CD14-positive monocyte (primary cell): ENCODE results near the gene RIPK4.

GRCh38 chr21:41459977-41460789 is 34.1 kb downstream of the MX1 start:
- CAGE, long polyA plus RNA, result no peak

- CAGE, long polyA plus RNA, result no peak
Observed at GRCh38 chr21:41491187-41492034, 16.5 kb downstream of the TMPRSS2 start.

- CAGE, long polyA plus RNA, result no peak
Observed at GRCh38 chr21:41503928-41504820, 3.8 kb downstream of the TMPRSS2 start.

- CAGE, long polyA plus RNA, result no peak
Observed at GRCh38 chr21:41559979-41560730, 52.2 kb upstream of the TMPRSS2 start.

DNA sequence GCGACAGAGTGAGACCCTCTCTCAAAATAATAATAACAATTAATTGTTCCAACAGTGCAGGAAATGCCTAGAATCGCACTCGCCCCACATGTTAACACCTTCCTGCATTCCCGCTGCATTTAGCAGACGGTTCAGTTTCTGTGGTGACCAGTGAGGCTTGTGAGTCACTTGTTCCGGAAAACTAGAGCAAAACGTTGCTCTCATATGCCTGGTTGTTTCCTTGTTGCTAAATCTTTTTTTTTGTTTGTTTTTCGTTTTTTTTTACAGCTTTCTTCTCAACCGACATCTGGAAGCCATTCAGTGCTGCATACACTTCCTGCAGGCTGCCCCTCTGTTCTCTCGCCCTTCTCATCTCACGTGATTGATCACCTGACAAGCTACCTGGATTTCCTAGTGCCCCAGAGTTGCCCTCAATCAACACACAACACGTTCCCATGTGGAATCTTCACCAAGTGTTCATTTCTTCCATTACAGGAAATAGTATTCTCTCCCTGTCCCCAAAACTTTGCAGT is 57.0 kb upstream of the TMPRSS2 start:
- CAGE, long polyA plus RNA, result no peak

DNA sequence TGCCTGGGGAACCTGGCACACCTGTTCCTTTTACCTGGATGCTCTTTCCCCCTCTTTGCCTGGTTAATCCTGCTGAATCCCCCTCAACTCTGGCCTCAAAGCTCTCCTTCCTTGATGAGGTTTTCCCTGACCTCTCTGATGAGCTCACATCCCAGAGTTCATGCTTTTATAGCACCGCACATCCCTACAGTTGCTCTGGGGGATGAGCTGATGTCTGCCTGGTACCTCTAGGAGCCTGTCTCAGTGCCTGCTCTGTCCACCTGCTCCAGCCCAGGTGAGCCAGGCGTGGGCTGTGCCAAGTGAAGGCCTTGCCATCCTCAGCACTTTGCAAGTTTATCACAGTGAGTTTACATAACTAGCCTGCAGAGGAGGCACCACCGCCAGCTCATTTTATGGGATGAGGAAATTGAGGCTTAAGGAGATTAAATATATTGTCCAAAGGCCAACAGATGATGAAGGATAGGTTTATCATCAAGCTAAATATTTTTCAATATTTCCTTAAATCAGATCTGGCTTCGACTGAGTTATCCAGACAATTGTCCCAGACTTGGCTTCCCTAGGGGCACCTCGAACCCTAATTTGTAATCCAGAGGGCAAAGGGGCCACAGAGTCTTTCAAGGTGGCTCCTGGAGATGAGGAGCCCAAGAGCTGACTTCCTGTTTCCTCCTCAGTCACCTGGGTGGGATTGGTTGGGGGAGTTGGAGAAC is 58.7 kb upstream of the TMPRSS2 start:
- CAGE, long polyA plus RNA, result no peak

DNA sequence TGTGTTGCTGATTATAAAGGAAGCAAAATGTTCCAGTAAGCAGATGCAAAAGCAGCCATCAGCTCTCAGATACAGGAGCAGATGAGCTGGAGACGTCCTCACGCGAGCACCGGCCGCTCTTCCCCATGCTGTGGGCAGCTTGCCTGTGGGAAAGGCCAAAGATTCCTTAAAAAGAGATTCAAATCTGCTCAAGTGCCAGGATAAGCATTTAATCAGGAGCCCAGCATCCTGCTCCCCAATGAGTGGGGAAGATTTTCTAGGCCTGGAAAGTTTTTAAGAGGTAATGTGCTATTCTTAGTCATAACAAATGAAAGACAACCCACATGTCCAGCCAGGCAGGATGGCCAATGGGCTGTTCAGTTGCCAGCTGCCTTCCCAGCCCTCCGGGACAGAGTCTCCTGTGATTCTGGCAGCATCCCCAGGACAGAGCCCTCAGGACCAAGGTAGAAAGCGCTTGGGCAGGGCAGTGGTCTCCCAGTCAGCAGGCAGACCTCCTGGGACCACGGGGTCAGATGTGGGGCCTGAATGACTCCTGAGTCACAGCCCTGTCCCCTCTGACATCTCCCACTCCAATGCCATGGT is 108.2 kb upstream of the TMPRSS2 start:
- CAGE, long polyA plus RNA, result no peak

- CAGE, long polyA plus RNA, result no peak
Observed at GRCh38 chr21:41634939-41635376, 127.0 kb upstream of the TMPRSS2 start.

DNA sequence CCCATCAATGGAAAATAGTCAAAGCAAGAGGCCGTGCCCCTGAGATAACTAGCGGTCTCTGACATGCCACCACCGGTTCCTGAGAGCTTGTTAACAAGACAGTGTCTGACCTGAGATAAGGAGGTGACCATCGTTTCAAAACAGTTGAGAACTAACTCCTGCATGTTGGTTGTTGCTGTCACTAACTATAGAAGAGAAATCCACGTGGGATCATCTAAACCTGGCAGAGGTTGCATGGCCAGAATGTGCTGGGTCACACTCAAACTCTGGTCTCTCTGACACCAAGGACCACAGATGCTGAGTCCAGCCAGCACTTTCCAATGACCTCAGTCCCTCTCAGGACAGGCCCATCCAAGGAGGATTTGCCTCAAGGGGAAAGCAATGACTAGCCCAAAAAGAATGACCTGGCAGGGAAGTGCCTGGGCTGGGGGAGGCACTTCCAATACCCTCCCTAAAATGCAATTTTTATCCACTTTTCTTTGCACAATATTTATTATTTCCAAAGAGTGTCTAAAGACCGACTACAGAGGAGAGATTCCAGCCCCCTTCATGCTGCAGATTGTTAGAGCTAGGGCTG is 125.7 kb downstream of the RIPK4 start:
- CAGE, long polyA plus RNA, result no peak

- CAGE, long polyA plus RNA, result no peak
Observed at GRCh38 chr21:41648104-41649150, 118.4 kb downstream of the RIPK4 start.

GRCh38 chr21:41668756-41669347 is 98.0 kb downstream of the RIPK4 start:
- CAGE, long polyA plus RNA, result no peak

- CAGE, long polyA plus RNA, result no peak
Observed at GRCh38 chr21:41713785-41714406, 53.0 kb downstream of the RIPK4 start.

DNA sequence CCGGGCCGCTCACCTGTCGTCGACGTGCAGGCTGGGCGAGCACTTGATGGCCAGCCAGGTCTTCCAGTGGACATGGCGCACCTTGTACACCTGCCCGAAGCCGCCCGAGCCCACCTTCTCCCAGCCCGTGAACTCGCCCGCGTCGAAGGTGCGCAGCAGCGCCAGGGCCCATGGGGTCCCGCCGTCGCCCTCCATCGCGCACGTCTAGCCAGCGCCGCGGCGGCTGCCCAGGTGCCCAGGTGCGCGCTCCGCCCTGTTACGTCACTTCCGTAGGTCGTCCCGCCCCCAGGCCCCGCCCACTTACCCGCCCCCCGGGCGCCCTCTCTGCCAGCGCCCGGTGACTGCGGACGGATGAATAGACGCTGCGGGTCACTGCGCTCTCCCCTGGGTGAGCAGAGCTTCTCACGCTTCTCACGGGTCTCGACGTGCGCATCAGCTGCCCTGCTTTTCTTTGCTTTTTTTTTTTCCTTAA is at the start of gene RIPK4:
TSS of gene RIPK4 (minus strand) at position 206 of the 472 bp plus-strand sequence.
- CAGE, long polyA plus RNA, result no peak

DNA sequence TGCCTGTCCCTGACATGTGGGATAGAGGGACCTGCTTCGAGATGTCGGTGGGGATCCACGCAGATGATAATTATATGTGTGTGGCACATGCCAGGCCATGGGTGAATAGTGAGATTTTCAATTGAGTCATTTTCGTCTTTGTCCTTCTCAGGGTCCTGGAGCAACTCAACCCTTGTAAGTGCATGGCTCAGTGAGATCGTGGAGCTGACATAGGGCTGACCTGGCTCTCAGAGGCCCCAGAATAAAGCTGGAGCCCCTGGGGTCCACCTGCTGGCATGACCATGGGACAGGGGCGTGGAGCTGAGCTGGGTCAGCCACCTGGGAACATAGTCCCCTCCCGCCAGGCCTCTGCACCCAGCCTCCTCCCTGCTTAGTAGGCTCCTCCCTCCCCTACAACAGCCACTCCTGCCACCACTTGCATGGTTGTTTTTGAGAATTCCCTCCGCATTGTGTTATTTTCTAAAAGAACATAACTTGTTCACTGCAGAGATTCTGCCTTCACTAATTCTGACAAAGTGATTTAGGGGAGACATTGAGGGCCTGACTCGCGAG is 3.0 kb upstream of the RIPK4 start:
- CAGE, long polyA plus RNA, result no peak

DNA sequence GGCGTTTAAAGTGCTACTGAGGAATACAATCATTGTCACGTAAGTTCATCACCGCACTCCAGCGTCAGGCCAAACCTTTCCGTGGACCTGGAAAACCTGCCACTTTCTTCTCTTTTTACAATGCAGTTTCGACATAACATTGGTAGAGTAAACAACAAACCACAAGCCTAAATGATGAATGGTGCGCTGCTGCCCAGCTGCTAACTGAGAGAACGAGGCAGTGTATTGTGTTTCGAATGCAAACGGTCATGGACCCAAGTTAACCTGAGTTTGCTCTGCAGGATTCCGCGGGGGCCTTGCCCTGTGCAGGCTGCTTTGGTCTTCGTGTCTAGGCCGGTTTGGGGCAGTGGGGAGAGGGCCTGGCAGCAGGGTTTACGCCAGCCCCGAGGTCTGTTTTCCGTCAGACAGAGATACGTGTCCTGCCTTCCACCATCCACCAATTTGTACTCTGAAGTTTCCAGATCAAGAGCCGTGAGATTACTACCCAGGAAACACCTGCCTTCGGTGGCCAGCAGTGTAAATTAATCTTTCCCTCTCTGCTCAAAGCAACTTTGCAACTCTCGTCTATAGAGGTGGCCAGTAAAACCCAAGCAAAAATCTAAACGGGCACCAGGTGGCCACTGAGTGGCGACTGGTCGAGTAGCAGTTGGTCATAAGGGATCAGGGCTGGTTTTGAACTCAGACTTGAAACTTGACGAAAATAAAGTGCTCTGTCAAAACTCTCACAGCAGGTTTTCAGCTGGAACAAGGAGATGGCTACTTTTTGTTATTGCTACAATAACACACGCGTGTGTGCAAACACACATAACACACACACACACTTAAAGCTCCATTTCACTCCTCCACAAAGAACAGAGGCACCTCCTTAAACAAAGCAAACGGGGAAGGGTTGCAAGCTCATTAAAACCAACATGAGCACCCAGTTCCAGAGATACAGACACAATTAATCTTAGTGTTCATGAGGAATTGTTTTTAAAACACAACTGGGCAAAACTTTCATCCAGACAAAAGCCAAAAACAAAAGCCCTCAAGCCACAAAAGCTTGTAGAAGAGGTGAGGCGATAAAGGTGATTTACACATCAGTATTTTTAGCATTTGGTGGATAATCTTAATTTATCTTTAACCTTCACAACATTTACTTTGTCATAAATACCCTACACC is 6.5 kb upstream of the PRDM15 start:
- CAGE, long polyA plus RNA, result no peak

- CAGE, long polyA plus RNA, result no peak
Observed at GRCh38 chr21:41920792-41921528, 32.9 kb downstream of the C2CD2 start.

DNA sequence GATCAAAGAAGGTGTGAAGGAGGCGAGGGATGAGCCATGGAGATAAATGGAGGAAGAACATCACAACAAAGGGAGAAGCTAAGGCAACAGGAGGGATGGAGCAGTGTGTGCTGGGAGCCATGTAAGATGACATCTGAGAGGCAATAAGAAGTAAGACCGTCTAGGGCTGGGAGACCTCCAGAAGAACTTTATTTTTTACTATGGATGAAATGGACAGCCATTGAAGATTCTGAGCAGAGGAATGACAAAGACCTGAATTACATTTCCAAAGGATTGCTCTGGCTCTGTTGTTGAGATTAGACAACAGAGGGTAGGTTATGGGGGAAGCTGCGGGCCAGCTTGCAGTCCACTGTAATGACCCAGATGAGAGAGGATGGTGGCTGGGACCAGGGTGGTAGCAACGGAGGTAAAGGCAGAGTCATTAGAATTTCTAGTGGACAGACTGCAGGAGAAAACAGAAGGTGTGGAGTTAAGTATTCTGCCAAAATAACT is 10.4 kb downstream of the ZBTB21 start:
- CAGE, long polyA plus RNA, result no peak

- CAGE, long polyA plus RNA, result no peak
Observed at GRCh38 chr21:42004807-42005312, 5.3 kb downstream of the ZBTB21 start.

DNA sequence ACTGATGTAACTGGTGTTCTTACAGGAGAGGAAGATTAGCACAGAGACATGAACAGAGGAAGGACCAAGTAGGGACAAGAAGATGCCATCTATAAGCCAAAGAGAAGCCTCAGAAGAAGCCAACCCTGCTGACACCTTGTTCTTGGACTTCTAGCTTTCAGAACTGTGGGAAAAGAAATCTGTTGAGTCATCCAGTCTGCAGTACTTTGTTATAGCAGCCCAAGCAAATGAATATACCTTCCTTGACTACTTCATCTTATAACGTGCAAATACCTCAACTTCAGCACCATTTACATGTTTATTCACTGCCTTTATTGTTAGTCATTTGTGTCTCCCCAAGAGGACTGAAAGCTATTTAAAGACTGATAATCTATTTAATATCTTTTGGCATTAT is 3.4 kb downstream of the ZBTB21 start:
- CAGE, long polyA plus RNA, result no peak

DNA sequence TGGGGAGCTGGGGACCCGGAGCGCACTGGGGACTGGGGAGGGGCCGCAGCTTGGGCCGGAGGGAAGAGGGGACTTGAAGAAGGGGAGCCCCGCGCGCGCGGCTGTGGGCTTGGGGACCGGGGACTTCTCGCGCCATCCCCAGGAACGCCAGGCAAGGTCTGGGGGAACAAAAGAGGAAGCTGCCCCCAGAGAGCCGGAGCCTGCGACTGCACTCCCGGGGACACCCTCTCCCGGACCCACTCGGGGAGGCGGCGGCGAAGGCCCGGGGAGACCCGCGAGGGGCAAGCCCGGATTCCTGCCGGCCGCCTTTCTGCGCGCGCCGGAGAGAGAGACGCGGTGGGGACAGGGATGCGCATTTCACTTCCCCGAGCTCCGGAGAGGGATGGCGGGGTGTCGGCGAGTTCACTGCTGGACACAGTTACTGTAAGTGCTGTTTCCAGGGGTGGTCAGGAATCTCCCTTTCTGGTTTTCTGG is 721 bp downstream of the ABCG1 start:
- CAGE, long polyA plus RNA, result no peak